Left ventricle myocardium (tissue), 1 donor: ENCODE measurements around a stretch of chr3.

DNA sequence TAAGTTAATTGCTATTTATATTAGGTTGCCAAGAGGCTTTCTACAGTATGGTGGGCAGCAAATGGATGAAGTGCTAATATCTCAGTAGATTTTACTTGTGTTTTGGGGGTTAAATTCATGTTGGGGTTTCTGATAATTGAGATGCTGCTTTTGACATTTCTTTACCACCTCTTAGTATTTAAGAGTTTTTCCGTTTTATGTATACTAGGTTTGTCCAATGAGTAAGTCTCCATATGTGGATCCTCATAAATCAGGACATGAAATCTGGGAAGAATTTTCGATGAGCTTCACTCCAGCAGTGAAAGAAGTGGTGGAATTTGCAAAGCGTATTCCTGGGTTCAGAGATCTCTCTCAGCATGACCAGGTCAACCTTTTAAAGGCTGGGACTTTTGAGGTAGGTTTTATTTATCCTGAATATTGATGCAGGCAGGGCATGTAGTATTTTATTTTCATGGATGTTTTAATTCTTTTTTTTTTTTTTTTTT lies 19.7 kb downstream of the NR1D2 start:
- PRO-cap, result no peak

DNA sequence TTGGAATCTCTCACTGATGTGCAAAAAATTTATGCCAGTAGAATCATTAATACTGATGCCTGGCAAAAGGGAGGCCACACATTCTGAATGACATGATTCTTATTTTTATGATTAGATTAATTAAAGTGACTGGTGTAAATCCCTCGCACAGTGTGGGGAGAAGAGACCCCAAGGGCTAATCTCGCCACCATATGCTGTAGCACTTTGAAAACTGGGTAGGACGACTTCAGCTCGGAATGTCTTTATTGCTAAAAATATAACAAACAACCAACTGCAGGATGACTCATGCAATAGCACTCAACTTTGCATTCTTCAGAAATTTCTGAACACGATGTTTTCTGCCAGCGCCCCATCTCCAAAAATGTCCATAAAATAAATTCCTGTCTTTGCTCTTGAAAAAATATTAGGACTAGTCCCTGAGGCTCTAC lies 200.8 kb downstream of the NR1D2 start:
- PRO-cap, result no peak

DNA sequence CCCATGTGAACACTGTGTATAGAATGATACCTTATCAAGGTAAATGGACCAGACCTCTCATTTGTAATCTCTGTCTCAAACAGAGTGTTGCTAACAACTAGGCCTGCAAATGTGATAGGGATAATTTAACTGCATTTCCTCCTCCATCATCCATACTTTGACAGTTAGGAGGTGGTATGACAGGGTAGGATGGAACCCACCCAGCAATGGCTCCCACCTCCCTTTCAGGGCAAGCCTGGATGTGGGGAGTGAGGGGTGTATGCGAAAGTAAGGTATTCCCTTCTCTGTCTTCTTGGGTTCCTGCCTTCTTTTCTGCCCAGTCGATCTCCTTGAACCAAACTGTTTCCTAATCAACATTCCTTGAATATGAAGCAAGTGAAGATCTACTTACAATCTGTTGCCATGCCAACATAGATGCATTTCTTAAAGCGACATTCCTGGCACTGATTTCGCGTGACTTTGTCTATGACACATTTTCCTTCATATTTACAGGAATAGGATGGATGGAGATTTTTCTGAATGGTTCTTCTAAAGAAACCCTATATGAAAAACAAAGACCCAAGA lies 201.3 kb downstream of the NR1D2 start:
- PRO-cap, result no peak

- PRO-cap, result no peak
These were observed 158.7 kb downstream of the THRB start for GRCh38 chr3:24335903-24336319.

GRCh38 chr3:24433649-24434359 lies 60.8 kb downstream of the THRB start:
- PRO-cap, result no peak

GRCh38 chr3:24466221-24466783 lies 28.3 kb downstream of the THRB start:
- PRO-cap, result no peak

- PRO-cap, result no peak
These were observed 27.5 kb downstream of the THRB start for GRCh38 chr3:24467139-24467520.

DNA sequence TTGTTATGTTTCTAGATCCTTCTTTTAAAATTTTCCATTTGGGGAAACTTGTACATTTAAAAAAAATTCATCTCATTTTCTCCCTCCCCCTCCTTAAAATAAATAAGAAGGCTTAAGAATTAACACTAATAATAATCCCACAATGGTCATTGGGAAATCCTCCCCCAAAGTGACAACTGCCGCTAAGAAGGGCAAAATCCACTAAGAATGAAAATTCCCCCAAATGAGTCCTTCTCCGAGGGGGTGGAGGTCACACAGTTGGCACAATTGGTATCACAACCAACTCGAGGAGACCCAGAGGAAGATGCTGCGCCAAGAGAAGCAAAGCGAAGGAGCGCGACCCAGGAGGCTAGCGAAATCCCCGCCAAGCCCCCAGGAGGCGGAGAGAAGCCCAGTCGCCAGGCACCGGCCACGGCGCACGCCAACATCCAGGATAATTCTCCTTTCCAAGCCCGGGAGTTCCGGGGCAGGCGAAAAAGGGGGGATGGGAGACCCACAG lies 907 bp downstream of the THRB start:
- PRO-cap, result no peak

DNA sequence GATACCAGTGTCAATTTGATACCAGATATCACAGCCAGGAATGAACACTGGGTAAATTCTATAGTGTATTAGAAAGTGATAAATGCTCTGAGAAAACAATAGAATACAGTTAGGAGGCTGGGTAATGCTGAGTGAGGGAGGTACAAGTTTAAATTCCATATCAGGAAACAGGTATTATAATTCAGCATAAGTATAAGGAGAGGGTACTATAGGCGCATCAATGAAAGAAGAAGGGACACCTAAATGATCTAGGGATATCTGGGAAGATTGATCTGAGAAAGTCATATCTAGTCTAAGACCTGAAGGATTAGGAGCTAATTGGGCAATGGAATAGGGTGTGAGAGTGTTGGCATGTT lies 36.3 kb upstream of the THRB start:
- PRO-cap, result no peak

- PRO-cap, result no peak
These were observed 1.5 kb downstream of the RARB start for GRCh38 chr3:25429297-25430263.

- PRO-cap, result no peak
These were observed 30.0 kb downstream of the RARB start for GRCh38 chr3:25458131-25458482.

GRCh38 chr3:25508225-25508743 lies 80.2 kb downstream of the RARB start:
- PRO-cap, result no peak

DNA sequence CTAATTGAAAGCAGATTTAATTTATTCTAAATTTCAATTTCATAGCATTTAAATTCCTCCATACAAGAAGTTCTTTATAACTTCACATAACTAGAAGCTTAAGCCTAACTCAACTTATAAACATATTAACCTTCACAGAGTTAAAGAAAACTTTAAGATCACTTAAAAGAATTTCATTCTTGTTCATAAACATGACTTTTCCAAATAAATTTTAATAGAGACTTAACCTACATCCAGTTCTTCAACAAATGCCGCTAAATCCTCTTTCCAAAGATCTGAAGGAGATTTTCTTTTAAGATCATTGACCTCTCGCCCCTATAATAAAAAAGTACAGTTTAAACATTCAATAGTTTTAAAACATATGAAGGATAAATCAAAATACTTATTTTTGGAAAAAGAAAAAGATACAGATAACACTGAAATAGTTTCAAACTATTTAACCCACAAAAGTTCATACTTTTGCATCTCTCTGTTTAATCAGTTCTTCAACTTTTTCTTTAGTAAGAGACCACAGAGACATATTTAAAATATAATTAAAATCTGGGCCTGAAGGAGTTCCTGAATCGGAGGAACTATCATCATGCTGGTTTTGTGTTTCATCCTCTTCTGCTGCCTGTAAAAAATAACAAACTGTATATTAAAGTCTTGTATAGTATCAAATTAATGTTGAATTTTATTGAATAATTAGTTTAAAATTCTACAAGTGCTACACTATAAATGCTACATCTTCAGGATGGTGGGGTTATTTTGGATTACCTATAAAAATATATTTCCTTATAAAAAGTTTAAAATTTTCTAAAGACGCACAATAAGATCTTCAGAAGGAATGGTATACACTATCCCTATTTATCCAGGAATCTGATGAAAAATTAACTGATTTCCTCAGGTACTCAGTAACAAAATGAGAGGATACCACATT lies 49.5 kb downstream of the TOP2B start:
- PRO-cap, result no peak

DNA sequence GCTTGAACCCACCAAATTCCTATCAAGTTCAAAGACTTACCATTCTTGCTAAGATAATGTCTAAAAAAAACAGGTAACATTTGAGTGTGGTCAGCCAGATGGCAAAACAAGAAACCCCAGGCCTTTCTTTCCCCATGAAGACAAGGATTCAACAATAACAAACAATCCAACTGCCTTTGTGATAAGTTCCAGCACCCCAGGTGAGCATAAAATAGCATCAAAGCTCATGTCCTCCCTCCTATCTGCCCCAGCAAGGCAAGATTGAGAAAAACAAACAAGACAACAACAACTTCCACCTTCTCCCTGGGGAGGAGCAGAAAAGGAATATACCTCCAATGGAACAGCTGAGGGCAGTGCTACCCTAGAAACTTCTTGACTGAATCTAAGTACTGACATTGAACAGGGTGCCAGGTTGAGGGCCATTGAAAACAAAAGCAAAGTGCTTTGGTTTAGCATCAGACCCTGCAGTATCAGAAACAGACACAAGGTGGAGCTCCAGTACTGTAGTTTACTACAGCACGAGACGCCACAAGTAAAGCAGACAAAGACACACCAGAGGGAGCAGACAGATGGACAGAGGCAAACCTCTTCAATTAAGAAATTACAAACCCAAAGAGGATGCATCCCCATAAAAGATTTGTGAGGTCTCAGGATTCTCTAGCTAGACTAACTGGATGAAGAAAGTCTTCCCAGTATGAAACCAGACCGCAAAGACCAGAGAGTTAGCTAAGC lies 16.8 kb downstream of the TOP2B start:
- PRO-cap, result no peak

GRCh38 chr3:25783532-25784641 lies 644 bp upstream of the NGLY1 start:
- PRO-cap, result bidirectional peak, plus-strand start at chr3:25783624, minus-strand start at chr3:25783443; unidirectional peak, plus-strand start at chr3:25783861

DNA sequence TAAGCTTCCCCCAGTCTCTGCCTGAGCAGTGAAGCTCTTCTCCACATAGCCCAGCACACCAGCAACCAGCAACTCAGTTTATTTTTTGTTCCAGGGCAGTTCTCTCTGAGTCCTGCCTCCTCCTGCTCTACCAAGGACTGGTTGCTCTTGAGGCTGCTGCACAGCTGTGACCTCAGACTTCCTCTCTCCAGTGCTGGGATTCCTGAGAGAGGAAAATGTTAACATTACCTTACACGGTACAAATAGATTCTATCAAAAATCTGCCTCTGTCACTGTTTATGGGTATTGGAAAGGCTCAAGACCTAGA lies 294.8 kb downstream of the OXSM start:
- PRO-cap, result unidirectional peak, minus-strand start at position 139 of the sequence

DNA sequence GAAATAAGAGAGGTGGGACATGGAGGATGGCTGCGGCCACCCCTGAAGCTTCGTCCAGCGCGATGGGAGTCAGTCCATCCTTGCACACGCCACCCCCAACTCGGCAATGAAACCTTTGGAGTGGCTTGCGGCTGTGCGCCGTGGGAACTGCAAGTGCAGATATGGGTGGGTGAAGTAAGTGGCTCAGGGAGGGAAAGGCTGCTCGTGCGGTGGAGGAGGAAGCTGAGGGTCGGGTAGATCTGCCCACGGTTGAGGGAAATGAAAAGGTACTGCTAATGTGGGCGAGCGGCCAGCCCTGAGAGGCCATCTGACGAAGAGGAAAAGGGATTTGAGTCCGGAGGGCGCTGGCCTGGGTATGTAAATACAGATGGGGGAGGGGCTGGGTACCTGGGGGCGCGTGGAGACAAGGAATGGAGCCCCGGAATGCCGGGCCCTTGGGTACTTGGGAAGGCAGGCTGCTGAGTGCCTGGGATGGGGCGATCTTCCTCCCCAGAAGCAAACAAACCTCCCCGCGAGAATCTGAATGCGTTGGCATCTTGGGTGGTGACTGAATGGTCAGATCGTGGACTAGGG lies 1.2 kb downstream of the LRRC3B start:
- PRO-cap, result no peak

DNA sequence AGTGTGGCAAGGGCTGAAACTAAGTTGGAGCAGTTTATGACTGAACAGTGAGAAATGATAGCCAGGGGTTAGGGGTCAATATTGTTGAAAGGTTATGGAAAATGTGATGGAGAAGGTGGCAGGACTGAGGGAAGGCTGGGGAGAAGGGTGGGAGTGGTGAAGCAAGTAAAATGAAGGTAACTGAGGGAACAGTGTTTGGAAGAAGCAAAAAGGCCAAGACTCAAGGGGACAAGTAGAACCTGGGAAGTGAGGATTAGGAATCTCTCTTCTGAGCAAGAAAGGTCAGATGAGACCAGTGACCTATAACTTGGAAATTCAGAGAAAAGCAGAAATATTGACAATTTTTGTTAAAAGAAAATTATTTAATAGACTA lies 292.3 kb downstream of the LRRC3B start:
- PRO-cap, result no peak

GRCh38 chr3:27209976-27210475 lies 159.2 kb downstream of the NEK10 start:
- PRO-cap, result no peak

GRCh38 chr3:27314982-27315455 lies 54.2 kb downstream of the NEK10 start:
- PRO-cap, result no peak